SK-N-DZ (cell line): Measurements from ENCODE around the genes CHURC1, RAB15 and CCDC196.

DNA sequence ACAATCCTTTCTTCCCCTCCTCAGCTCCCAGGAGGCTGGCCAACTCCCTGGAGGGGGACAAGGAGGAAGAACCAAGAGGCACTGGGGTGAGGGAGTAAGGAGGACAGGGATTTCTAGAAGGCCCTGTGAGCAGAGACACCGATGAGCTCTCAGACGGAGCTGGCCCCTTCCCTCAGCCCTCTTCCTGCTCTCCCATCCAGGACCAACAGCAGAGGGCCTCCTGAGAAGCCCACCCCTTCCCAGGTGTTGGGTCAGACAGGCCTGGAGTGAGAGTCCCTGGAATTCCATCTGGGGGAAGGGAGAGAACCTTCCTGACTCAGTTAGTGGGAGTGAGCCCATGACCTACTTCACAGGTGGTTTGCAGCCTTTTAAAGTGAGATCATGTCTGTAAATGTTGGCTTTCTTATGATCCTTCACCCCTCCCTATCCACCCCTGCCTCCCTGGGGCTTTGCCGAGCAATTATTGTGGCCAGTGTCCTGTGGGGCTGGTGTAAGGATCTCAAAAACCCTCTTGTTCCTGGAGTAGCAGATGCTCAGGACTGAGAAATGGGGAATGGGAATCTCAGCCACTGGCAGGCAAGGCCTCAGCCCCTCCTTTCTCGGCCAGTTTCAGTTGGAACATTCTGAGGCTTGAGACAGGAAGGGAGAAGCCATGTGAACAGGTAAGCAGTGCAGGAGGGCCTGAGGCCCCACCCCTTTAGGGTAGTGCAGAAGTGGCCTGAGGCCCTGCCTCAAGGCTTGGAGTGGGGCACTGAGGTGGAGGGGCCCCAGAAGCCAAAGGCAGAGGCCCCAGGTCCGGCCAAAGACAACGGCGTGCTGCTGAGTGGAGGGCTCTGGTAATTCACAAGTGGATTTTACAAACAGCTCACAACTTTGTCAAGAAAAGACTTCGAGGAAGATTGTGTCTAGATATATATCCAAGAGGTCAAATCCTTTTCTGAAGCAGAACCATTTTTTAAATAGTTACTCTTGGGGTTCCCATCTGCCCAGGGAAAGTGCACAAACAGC, 53.8 kb downstream of the PLEKHG3 start:
RAMPAGE:
- cytosol, long total RNA, result no peak
- nucleus, long total RNA, result no peak

DNA sequence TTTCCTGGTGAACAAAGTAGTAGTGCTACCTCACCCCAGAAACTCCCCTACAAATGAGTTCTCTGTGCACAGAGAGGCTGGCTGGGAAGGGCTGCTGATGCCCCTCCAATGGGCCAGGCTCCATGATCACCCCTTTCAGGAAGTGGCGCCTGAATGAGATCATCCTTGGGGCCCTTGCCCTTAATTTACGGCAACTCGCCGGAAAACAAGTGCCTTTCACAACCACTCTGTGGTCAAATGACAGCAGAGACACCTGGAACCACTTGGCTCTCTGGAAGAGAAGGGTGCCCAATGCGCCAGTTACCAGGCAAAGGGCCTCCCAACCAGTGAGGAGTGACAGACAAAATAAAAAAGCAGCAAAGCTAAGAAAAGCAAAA, 24.9 kb downstream of the SPTB start:
RAMPAGE:
- cytosol, long total RNA, result no peak
- nucleus, long total RNA, result no peak

DNA sequence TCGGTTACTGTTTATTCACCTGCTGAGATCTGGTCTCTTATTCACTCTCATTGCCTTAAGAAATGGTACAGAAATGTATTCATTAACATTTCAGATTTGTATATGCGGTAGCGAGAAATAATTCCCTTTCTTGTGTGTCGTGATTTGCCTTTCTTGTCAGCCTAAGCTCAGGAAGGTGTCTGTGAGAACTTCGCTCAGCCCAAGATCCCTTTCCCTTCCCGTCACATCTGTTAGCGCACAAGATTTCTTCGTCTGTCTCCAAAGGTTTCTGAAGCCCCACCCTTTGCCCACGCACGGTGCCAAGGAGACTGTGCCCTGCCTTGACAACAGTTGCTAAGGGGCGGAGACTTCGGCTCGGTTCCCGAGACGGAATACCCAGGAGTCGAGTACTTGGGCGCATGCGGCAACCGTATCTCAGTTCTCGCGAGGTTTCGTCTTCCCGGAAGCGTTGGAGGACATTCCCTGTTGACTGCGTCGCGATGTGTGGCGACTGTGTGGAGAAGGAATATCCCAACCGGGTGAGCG, at the start of gene CHURC1:
Gene CHURC1 (plus strand): TSS at position 439 of the 525 bp plus-strand sequence.
RAMPAGE:
- cytosol, long total RNA, result start-site peak on the plus strand centred at position 451 of the sequence, 36 bp wide, 404 and 1,751 reads in 2 replicates
- nucleus, long total RNA, result start-site peak on the plus strand centred at position 451 of the sequence, 24 bp wide, 221 and 301 reads in 2 replicates

GRCh38 chr14:64971437-64972921, at the start of gene RAB15:
RAB15 (minus strand) TSS chr14:64972336.
RAMPAGE:
- cytosol, long total RNA, result no peak
- nucleus, long total RNA, result no peak

DNA sequence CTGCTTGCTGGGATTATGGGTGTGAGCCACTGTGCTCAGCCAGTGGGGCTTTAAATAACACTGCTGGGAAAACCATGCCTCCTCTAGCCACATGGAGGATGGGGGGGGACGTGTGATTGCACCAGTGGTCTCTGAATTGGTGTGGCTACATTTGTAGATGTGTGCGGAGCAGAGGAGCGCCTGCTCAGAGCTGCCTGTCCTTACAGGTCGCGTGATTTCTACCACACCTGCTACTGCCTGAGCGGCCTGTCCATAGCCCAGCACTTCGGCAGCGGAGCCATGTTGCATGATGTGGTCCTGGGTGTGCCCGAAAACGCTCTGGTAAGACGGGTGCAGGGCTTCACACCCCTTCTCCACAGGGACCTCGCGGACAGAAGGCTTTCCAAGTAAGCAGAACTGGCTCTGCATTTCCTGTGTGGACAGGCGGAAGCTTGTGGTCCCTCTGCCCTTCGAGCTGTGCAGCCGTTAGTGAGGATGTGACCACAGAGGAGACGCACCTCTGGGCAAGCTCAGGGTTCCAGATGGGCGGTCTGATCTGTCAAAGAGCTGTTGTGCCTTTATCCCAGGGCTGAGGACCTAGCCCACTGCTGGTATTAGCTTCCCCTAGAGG, 47.8 kb downstream of the MAX start:
RAMPAGE:
- cytosol, long total RNA, result no peak
- nucleus, long total RNA, result no peak

GRCh38 chr14:65081105-65081803, 21.1 kb downstream of the MAX start:
RAMPAGE:
- cytosol, long total RNA, result no peak
- nucleus, long total RNA, result no peak

DNA sequence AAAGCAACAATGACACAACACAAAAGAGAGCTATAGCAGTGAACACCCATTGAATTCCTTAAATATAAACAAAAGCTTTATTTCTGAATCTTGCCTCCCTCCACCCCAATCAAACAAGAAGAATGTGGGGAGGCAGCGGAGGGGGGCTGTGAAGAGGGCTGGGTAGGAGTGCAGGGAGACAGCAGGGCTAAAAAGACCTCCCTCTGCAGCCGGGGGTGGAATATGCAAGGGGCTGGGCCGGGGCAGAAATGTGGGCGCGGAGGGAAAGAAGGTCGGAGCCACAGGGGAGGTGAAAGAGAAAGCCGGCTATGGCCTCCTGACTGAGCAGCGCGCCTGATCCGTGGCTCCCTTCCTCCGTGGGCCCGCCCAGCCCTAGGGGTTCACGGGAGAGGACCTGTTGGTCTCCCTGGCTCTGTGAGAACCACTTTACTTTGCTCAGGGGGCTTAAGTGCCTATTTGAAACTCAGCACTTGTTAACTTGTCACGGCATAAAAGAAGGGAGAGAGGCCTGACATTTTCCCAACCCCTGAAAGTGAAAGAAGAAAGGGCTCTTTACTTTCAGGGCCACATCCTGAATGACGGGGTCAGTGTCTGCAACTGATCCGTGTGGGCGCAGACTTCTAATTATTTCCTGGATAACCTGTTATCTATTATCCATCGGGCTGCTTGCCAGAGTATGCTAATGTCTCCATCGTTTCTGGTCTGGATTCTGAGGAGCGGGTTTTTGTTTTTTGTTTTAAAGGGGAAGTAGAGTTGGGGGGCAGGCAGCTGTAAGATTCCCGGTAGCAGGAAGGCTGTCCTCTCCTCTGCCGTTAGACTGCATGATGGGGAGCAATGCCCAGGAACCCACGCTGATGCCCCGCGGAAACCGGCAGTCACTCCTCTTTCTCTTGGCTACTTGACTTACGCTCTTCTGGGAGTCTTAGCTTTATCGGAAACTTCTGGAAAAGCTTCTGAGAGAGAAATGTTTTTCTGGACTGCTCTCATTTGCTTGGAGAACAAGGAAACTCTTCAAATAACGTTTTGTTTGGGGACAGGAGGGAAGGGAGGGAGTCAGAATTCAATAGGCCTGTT, 127.5 kb upstream of the MAX start:
RAMPAGE:
- cytosol, long total RNA, result no peak
- nucleus, long total RNA, result no peak

GRCh38 chr14:65281739-65282498, 130.6 kb upstream of the FUT8 start:
RAMPAGE:
- cytosol, long total RNA, result no peak
- nucleus, long total RNA, result no peak

DNA sequence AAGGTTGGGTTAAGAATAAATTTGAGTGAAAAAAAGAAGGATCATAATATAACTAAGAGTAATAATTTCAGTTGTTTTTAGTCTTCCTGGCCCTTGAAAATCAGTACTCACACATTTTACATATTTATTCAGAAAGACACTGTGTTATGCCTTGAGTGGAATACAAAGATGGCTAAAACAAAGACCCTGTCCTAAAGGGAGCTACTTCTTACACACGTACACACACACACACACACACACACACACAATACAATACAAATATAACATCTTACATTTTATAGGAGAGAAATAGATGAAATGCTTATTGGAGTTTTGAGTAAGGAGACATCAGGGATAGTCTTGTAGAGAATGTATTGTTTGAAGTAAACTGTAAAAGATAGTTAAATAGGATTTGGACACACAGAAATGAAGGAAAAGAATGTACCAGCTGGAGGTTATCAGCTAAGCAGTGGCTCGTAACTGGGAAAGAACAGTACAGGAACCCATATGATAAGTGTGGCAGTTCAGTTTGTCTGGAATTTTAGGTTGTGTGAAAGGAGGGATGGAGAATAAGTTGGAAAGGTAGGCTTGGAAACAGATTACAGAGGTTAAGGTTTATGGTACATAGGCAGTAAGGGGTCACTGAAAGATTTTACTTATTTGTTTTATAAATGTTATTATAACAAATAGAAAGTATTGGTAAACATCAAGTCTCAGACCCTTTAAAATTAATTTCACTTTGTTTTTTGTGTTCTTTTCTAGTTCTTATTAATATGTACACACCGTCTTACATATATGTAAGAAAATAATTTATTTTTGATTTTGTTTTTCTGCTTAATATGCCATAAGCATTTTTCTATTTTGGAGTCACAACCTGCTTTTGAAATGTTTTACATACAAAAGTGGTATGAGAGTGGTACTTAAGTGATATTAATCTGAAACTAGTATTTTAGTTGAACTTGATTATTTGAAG, 217.4 kb downstream of the FUT8 start:
RAMPAGE:
- cytosol, long total RNA, result no peak
- nucleus, long total RNA, result no peak

DNA sequence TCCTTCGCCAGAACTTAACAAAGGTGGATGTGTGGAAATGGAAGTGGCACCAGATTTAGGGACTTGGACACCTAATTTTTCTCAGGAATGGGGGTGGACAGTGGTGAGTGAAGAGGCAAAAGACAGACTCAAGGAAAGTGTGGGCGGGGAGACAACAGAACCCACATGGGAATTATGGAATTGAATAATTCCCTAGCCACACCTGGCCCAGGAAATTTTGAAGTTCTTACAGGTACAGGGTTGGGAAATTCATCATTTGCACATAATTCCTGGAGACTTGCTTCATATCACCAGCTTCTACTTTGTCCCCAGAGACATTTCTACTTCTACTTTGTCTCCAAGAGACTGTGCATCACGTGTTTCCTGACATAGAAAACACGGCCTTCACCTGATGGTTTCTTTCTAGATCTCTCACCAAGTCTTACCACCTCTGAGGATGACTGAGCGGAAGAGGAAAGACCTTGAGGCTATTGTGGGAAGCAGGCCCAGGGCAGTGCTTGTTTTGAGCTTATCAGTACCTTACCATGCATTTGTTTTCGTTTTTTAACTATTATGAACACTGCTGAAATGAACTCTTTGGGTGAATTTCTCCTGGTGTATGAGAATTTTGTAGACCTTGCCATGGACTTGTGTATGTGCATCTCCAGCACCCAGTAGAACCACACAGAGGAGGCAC, 434.4 kb downstream of the FUT8 start:
RAMPAGE:
- cytosol, long total RNA, result no peak
- nucleus, long total RNA, result no peak

GRCh38 chr14:66486008-66486752, at the start of gene CCDC196:
CCDC196 (plus strand) TSS chr14:66486371.
RAMPAGE:
- cytosol, long total RNA, result no peak
- nucleus, long total RNA, result no peak

DNA sequence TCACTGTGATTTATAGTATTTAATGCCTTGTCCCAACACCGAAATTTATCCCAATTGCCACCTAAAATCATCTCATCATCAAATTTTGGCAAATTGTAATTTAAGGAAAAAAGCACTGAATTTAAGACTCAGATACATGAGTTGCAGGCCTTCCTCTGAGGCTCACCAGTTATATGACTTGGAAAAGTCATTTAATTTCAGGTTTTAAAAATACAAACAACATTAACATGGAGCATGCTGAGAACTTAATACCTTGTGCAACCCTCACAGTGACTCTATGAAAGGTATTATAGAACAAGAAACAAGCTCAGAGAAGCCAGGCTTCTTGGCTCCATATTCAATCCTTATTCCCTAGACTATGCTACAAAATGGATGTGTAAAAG, 9.0 kb downstream of the CCDC196 start:
RAMPAGE:
- cytosol, long total RNA, result no peak
- nucleus, long total RNA, result no peak

RAMPAGE:
- cytosol, long total RNA, result no peak
- nucleus, long total RNA, result no peak
Observed at GRCh38 chr14:67181119-67181487, 8.1 kb upstream of the GARIN2 start.

DNA sequence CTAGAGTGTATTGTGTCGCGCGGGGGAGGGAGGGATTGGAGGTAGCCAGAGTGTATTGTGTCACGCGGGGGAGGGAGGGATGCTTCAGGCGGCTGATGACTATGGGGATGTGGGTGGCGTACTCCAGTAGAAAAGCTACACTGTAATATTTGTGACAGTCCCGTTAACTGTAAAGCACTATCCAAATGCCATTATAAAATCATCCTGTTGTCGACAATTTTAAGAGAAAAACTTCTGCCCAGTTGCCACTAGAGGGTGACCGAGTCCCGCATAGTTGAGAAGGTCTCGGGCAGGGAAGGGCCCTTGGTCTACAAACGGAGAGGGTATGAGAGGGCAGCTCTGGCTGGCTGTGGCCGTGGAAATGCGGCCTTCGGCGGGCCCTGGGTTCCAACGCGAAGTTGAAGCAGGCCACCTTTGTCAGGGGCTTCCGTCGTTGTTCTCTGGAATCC, 15.1 kb upstream of the PLEK2 start:
RAMPAGE:
- cytosol, long total RNA, result no peak
- nucleus, long total RNA, result no peak

RAMPAGE:
- cytosol, long total RNA, result no peak
- nucleus, long total RNA, result no peak
Observed at GRCh38 chr14:67457697-67458245, 30.8 kb downstream of the TMEM229B start.

DNA sequence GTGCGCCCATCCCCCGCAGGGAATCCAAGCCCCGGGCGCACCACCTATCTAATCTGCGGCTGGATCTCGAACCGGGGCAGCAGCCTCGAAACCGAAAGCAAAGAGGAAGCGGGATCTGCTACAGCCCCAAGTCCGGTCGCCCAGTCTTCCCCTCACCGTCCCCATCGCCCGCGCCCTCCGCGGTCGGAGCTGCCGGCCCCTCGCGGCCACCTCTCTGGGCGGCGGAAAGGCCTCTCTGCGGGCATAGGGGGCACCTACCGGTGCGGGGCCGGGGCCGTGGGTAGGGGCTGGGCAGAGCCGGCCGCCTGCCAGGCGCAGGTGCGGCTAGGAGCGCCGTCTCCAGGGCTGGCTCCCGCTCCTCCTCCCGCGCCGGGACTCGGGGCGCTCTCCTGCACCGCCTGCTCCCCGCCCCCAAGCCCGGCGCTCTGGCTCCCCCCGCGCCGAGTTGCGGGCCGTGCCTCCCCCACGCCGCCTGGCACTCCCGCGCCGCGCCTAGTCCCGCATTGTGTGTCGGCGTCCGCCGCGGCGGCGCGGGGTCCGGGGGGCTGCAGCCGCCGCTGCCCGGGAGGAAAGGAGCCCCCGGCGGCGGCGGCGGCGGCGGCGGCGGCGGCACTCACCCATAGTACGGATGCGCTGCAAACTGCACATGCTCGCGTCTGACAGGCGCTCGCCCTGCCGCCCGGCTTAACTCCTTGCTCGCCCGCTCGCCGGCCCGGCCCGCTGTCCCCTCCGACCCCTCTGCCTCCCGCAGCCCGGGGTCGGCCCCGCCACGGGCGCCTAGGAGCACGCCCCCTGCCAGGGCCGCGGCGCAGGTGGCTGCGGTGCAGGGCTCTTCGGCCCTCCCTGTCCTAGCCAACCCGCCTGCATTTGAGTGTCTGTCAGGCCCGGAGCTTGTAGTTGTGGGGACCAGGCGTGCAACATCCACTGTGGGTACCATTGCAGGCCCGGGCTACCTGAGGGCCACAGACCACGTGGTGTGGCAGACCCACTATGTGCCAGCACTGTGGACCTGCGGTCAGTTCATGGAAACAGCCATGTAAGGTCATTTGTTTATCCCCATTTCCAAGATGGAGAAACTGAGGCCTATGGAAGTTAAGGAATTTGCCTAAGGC, 17.9 kb upstream of the PLEKHH1 start:
RAMPAGE:
- cytosol, long total RNA, result no peak
- nucleus, long total RNA, result no peak

DNA sequence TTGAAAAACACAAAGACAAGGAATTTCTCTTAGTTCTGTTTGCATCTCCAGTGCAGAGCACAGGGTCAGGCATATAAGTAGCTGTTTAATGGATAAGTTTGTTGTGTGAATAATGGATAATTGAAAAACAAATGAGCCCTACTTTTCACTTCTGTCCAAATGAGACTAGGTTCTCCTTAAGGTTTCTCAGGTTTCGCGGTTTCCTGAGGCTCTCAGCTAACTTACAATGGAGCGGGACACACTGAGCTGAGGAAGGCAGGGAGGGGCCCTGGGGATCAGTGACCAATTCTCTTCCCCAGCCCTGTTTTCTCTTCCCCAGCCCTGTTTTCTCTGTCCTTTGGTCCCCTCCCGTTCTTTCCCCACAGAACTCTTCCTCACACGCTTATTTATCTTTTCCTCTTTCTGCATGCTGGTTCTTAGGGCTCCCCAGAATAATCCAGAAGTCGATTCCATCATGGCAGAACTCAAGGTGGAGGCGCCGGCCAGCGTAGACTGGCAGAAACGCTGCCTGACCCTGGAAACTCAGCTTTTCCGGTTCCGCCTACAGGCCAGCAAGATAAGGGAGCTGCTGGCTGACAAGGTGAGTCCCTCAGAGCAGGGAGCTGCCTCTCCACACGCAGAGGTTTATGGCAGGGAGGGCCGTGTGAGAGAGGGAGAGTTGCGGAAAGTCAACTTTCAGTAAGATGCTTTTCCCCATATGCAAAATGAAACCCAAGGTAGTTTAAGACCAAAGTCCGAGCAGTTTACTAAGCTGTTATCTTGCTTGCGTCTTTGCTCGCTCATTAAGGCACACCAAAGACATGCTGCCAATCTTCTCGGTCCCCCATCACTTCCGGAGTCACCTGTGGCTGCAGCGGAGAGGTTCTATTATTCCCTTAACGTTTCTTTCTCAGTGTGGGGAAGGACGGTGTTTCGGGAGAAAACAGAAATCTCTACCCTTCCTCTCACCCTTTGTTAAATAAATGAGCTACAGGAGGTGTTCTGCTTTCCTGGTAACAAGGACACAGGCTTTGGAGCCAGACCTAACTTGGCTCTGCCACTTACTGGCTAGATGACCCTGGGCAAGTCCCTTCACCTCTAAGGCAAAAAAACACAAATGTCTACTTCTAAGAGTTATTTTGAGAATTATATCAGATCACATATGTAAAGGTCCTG, 8.7 kb downstream of the PLEKHH1 start:
RAMPAGE:
- cytosol, long total RNA, result no peak
- nucleus, long total RNA, result no peak

RAMPAGE:
- cytosol, long total RNA, result no peak
- nucleus, long total RNA, result no peak
Observed at GRCh38 chr14:67622628-67623560, 3.2 kb downstream of the ARG2 start.

RAMPAGE:
- cytosol, long total RNA, result no peak
- nucleus, long total RNA, result no peak
Observed at GRCh38 chr14:67644289-67644588, 24.5 kb downstream of the ARG2 start.

GRCh38 chr14:67680949-67681364, 6.5 kb upstream of the VTI1B start:
RAMPAGE:
- cytosol, long total RNA, result no peak
- nucleus, long total RNA, result no peak